Jejunum (tissue), 1 donor: ENCODE measurements around the genes ERP27, EPS8 and LMO3.

DNA sequence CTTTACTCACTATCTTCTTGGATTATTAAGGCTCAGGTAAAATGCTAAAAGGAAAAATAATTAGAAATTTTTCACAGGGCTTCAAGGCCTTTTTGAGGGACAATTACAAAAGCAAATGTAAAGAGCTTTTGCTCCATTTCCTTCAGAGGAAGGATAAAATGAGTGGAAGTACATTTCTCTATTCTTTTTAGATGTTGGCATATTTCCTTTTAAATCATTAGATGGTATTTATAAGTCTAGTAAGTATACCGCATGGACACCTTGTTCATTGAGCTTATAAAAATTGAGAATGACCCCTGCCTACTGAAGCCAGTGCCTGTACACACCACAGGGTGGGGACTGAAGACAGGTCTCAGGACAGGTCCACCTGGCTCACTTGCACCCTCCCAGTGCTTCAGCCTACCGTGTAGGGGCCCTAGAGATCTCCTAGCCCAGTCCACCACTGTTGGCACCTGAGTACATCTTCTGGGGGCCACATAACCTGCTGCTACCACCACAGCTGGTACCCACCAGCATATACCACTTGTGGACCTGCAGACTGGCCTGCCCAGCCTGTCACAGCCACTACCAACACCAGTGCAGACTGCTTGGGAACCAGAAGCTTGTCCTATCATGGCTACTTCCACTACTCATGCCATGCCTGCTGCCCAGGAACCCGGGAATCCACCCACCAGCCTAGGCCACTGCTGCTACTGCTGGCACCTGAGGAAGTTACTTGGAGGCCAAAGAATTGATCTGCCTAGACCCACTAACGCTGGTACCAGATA is 63.8 kb downstream of the GUCY2C start:
- PRO-cap = no peak

GRCh38 chr12:14893528-14894315 is 8.1 kb upstream of the MGP start:
- PRO-cap = no peak

- PRO-cap = no peak
Measured at GRCh38 chr12:14938460-14938786, at the start of gene ERP27. TSS of gene ERP27 (minus strand) at chr12:14938537.

GRCh38 chr12:14958718-14959128 is 2.7 kb downstream of the ARHGDIB start:
- PRO-cap = no peak

DNA sequence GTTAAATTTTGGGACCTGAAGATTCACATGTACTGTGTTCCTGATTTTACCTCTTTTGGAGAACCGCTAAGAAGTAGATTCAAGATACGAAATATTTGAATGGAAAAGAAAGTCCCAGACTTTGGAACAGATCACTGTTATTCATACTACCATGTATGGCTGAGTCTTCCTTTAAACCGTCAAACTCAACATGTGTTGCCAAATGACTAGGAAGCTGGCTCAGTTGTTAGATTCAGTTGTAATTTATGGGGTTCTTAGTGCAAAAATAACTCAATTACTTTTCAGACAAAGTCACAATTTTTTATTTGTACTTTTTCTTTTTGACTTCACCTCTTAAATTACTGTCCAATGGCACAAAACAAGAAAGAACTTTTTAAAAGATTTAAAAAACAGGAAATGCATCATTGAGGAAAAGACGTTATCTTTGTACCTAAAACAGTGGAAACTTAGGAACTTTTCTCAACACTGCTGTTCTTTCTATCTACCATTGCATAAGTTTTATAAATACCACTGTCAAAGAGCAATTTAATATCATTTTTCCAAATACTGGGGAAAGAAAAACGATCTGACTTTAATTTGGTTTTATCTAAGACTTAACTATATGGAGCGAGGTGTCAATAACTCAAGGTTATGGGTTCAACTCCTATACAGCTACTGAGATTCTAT is 15.7 kb downstream of the RERG start:
- PRO-cap = no peak

DNA sequence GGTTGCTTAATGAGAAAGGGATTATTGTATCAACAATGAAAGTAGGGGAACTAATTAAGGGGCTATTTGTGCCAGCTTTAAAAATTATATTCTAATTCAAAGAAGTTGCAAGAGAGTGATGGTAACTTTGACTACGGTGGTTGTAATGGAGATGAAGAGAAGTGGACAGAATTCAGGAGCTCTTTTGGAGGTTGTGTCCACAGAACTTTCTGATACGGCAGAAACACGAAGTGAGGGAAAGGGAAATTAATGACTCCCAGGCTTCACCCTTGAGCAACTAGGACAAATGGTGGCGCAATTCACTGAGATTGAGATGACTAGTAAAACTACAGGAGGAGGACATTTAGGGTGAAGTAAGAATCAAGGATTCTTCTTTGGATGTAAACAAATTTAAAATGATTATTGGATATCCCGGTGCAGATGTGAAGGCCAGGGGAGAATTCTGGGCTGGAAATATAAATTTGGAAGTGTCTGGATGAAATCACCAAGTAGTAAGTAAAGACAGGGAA is 212.5 kb downstream of the PTPRO start:
- PRO-cap = no peak

GRCh38 chr12:15780603-15780921 is 8.6 kb downstream of the EPS8 start:
- PRO-cap = unidirectional peak, plus-strand start at chr12:15780689

GRCh38 chr12:15788926-15789979 is at the start of gene EPS8:
TSS of gene EPS8 (minus strand) at chr12:15789388.
- PRO-cap = bidirectional peak, plus-strand start at chr12:15789032, minus-strand start at chr12:15789008; bidirectional peak, plus-strand start at chr12:15789440, minus-strand start at chr12:15789388

GRCh38 chr12:16346795-16347267 is 614 bp upstream of the MGST1 start:
- PRO-cap = no peak

GRCh38 chr12:16348470-16349601 is 1.4 kb downstream of the MGST1 start:
- PRO-cap = no peak

DNA sequence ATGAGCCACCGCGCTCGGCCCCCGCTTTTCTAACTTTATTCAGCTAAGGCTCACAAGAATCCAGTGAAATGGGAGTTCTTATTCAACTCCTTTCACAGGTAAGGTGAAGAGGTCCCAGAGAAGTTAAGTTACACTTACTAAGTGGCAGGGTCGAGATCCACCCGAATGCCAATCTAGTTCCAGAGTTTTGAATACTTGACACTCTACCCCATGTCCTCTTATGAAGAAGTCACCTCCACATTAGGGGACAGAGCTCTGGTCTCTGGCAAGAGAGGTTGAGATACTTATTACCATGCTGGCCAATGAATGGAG is 2.5 kb downstream of the MGST1 start:
- PRO-cap = no peak

DNA sequence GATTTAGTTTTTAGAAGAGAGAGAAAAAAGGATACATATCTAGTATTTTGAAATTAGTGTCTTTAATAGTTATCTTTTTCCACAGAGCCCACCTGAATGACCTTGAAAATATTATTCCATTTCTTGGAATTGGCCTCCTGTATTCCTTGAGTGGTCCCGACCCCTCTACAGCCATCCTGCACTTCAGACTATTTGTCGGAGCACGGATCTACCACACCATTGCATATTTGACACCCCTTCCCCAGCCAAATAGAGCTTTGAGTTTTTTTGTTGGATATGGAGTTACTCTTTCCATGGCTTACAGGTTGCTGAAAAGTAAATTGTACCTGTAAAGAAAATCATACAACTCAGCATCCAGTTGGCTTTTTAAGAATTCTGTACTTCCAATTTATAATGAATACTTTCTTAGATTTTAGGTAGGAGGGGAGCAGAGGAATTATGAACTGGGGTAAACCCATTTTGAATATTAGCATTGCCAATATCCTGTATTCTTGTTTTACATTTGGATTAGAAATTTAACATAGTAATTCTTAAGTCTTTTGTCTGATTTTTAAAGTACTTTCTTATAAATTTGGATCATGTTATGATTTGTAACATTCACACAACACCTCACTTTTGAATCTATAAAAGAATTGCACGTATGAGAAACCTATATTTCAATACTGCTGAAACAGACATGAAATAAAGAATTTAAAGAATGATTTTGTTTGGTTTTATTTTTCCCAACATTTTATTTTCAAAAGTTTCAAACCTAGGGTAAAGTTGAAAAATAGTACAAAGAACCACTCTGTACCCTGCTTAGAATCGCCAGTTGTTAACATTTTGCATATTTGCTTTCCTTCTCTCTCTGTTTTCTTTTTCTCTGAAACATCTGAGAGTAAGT is 16.5 kb downstream of the MGST1 start:
- PRO-cap = no peak

GRCh38 chr12:16385699-16386568 is 38.5 kb downstream of the MGST1 start:
- PRO-cap = no peak

DNA sequence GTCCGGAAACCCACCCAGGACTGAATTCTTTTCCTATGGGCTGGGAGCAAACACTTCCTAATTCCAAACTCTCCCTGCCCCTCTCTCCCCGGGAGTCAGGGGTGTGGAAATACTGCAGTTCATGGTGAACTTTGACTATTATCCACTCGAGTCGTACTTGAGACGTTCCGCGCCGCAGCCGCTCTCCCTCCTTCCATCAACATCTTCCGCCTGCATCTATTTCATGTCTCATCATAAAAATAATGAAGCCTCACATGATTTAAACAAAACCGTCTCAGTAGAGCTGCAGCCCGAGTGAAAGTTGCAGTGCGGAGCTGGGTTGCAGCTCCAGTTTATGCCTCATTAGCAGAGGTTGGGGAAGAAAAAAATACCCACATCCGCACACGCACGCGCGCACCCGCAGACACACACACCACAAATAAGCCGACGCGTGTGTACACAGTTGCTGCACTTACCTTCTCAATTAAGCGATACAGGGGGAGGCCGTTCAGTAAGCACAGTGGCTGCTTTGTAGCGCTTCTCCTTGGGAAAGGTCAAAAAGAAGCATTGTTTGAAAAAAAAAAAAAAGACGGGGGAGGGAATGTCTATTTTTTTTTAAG is at the start of gene LMO3:
Gene LMO3, minus strand, starts transcription at position 552 of the 599 bp plus-strand sequence.
- PRO-cap = no peak

GRCh38 chr12:18753351-18754226 is 15.7 kb downstream of the CAPZA3 start:
- PRO-cap = no peak

- PRO-cap = no peak
Measured at GRCh38 chr12:19066219-19066831, 63.2 kb upstream of the PLEKHA5 start.

DNA sequence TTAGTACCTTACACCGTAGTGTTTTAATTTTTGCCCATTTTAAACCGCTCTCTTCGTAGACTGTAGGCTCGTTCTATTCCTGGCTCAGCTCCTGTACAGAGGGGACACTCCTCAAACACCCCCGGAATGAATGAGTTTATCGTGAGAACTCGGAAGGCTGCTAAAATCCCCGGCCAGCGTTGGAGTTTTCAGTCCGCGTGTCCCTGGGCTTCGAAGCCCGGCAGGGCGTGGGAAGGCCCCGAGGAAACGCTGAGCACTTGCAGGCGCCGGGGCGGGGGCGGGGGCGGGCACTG is 236 bp upstream of the AEBP2 start:
- PRO-cap = no peak

DNA sequence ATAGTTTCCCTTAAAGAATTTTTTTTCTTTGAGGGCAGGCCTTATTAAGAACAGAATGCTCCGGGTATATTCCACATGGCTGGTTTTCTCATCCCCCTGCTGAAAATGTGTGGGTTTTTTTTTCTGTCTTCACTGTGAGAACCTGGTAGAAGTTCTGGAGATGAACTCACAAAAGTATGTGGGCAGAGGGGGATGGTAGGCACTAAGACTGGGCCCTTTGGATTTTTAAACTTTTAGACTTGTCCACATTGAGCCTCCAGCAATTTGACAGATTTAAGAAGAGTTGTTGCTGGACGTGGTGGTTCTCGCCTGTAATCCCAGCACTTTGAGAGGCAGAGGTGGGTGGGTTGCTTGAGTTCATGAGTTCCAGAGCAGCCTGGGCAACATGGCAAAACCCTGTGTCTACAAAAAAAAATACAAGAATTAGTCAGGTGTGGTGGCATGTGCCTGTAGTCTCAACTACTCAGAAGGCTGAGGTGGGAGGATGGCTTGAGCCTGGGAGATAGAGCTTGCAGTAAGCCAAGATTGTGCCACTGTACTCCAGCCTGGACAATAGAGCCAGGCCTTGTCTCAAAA is 93.4 kb downstream of the AEBP2 start:
- PRO-cap = no peak

DNA sequence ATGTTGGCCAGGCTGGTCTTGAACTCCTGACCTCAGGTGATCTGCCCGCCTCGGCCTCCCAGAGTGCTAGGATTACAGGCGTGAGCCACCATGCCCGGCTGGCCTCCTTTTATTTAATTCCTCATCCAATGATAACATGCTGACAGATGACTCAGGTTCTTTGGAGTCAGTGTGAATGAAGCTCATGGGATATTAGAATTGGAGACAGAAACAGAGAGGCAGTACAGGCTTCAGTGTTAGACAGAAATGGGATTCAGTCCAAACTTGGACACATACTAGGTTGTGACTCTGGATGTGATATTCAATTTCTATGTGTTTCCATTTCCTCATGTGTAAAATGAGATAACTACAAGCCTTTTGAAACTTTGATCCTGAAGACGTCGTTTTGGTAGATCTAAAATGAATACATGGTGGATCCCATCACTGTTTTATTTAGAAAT is 47.3 kb downstream of the PDE3A start:
- PRO-cap = no peak

DNA sequence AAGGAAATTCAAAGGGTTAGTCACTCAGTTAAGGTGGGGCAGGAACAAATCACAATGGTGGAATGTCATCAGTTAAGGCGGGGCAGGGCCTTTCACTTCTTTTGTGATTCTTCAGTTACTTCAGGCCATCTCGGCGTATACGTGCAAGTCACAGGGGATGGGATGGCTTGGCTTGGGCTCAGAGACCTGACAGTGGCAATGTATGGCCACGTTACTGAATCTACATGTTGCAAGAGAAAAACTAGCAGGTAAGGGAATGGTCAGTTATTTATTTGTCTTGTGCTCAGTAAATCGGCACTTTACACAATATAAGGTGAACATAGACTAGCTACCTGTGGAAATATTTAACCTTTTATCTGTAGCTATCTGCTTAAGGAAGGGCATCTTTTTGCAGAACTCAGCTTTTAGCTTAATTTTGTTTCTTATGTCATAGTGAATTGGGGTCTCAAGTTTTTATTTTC is 12.0 kb downstream of the SLCO1B3 start:
- PRO-cap = no peak